Subcutaneous adipose tissue (tissue), 3 donors: ENCODE measurements around a stretch of chr10.

- PRO-cap, result no peak
- RAMPAGE, long total RNA, 3 experiments, result no peak in any of the 3 experiments
Observed at GRCh38 chr10:61211297-61211727, 241.9 kb downstream of the TMEM26 start.

DNA sequence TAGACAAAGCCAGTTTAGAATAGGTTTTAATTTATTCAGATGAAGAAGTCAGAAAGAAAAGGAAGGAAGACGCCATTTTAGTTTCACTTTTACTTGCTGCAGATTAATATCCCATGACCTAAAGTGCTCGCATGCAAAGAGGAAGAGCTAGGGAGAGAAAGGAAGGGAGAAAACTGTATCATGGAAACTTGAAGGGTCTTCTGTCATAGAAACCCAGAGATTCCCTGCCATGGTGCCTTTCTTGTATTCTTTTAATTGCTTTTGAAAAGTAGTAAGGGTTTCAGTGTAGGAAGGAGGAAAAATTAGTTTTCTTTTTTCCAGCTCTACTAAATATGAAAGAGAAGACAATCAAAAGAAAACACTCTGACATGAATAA lies 55.4 kb downstream of the TMEM26 start:
- PRO-cap, result no peak
- RAMPAGE, long total RNA, 3 experiments, result no peak in any of the 3 experiments

DNA sequence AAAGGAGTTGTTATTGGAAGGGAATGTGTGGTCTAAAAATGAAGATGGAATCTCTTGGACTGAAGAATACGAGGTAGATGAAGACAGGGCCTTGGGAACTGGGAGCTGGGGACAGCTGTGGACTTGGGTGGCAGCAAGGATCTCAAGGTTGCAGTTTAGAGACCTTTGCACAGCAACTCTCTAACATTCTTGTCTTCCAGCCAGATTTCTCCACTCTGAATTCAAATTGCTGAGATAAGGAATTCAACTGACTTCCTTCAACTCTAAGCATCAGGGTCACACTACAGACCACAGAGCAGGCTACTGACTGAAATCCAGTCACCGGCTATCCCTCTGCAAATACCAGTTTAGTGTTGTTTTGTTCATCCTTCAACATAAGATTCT lies 3.2 kb upstream of the TMEM26 start:
- PRO-cap, result no peak
- RAMPAGE, long total RNA, 3 experiments, result no peak in any of the 3 experiments

DNA sequence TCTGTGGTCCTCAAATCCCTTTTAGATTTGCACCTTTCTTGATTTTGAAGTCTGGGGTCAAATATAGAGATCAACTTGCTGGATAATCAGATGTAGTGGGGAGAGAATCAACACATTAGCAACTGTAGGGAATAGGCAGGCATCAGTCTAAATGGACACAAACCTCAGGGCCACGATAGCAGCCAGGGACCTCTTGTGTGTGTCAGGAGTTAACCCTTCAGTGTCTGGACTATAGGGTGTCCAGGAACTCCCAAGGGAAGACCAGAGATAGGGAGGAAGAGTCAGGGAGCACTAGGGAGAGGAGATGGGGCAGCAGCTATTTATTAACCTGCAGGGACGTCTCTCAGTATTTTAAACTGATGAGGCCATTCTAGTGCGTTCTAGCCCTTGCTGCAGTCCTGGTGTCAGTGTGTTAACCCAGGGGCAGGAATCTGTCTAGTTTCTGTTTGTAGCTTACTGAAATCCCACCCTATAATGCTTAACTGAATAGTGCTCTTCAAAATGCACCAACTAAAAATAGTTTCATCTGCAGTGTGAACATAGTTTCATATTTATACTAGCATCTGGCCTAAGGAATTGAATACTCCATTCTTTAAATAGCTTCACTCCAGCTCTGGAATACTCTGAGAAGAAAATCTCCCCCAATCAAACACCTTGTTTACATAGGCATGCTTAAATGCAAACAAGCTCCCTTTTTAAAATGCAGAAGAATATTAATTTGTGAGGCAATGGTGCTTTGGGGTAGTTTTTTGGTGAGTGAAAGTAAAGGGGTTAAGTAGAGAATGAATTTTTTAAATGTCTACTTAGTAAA lies 62.7 kb downstream of the ARID5B start:
- PRO-cap, result no peak
- RAMPAGE, long total RNA, 3 experiments, result no peak in any of the 3 experiments

DNA sequence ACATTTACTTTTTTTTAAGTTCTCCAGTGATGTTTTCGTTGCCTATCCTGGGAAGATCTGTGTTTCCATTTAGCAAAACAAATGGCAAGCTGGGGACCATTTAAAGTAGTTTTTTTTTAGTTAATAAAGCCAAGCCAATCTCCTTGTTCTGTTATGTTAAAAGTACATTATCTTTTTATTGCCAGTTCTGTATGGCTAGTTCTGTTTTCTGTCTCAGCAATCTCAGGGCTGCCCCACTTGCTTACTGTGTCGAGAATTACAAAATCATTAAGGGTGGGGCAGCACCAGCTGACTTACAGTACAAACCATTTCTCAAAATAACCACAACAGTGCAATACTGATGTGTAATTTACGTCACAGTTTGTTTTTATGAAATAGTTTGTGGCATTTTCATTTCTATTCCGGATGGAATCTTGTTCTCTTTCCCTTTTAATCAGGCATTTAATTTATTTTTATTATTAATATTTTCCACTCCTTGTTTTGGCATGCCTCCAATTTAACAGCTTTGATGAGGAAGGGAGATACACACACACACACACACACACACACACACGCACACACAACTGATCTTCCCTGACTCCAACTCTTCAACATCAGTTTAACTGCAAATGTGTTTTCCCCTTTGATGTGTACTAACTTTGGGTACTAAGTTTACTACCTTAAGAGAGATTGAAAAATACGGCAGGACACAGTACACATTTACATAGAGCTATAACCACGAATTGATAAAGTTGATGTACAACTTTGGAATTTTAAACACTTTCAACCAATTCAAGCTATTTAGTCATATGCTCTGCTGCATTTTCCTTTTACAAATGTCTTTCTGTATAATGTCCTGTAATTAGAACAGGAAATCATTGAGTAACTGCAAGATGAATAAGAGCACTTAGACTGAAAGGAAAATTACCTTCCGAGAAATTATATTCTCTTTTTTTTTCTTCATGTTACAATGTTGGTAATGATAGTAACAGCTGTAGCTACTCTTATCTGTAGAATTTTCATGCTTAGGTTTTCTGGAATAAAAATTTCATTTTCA lies 91.4 kb downstream of the ARID5B start:
- PRO-cap, result bidirectional peak, plus-strand start at position 364 of the sequence, minus-strand start at position 269 of the sequence
- RAMPAGE, long total RNA, 3 experiments, result no peak in any of the 3 experiments

- PRO-cap, result no peak
- RAMPAGE, long total RNA, 3 experiments, result no peak in any of the 3 experiments
Observed at GRCh38 chr10:62016717-62017593, 115.5 kb downstream of the ARID5B start.

DNA sequence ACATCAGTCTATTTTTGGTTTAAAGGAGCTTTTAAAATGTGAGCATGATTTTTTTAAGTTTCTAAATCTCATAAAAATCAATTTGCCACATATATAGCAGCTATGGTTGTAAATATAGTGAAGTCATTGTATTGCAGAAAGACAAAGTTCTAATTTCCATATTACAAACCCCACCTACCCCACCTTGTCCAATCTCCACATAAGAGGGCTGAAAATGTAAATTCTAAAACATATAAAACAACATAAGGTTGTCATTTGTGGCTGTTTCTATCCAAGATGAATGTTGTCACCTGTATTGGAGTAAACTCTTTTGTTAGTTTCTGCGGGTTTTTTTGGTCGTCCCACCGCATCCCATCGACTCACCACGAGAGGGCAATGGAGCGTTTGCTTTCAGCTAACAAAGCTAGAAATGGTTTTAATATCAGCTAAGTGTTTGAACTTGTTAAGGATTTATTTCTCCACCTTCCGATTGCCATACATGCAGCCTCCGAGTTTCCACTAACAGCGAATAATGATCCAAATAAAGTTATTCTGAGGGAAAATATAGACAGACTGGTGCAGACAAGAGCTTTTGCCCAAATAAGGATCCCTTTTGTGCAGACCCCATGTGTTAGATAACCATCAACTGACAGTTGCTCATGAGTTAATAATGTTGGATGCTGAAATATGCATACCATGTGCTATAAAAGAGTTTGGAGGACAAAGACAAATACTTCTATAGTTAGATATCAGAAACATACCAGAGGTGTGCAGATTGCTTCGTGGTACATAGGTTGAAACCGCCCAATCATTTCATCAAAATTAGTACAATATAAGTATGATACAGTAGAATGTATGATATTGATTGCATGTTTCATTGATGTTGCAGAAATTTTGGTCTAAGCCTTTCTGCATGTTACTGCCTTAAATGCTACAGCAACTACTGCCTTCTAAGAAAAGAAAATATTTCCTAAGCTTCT lies 137.2 kb downstream of the ARID5B start:
- PRO-cap, result no peak
- RAMPAGE, long total RNA, 3 experiments, result no peak in any of the 3 experiments

DNA sequence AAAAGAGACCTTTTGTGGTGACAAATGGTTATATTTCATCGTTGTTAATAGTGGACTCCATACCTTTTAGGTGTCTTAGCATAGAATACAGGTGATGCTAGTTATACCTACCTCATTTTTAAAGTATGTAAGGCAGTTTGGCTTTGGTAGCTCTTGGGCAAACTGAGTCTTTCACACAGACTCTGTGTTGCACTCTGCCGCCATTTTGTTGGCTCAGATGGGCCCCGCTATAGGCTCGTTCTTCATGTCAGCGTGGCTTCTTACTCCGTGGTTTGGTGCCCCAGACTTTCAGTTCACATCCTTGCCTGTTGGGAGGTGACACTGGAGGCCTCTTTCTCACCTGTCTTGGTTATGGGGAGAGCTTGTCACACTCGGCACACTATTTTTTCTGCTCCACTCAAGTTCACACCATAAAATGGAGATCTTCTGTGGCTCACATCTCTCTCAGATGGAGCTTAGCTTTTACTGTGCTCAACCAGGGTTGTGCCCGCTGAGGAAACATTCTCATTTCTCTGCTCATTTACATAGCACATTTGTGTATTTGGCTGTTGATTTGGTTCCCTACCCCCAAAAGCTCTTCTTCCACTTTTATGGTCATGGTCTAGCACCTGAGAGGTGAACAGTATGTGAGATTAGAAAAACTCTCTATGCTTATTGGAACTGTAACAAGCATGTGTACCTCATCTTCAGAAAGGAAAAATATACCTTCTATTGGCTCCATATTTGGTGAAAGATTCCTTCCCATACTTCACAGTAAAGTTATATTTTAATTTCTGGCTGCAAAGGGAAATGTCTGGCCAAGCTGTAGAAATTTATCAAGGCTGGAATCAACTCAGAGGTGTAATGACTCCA lies 178.6 kb downstream of the ARID5B start:
- PRO-cap, result no peak
- RAMPAGE, long total RNA, 3 experiments, result no peak in any of the 3 experiments

GRCh38 chr10:62094863-62096082 lies 173.4 kb downstream of the RTKN2 start:
- PRO-cap, result no peak
- RAMPAGE, long total RNA, 3 experiments, result start-site peak on the plus strand in 1 of 3 experiments, at chr10:62094968-62095541 at its widest, 287 reads per replicate

DNA sequence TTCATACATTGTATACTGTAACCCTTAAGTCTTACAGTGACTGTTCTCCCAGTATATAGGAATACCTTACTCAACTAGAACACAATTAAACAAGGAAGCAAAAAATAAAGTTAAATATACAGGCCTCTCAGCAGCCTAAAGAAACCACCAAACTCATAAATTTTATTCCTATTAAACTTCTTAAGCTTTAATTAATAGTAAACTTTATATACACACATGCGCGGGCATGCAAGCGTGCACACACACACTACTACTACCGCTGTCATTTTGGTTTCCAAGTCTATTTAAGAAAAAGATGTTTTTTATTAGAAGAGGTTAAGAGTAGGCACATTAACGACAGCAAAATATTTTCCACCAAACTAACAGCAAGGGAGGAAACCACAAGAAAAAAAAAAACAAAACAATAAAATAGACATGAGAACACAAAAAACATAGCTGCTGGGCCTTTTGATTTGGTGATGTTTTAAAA lies 28.7 kb downstream of the RTKN2 start:
- PRO-cap, result no peak
- RAMPAGE, long total RNA, 3 experiments, result no peak in any of the 3 experiments

- PRO-cap, result no peak
- RAMPAGE, long total RNA, 3 experiments, result no peak in any of the 3 experiments
Observed at GRCh38 chr10:62384037-62384705, 10.0 kb downstream of the ZNF365 start.

GRCh38 chr10:62528473-62528939 lies 154.3 kb downstream of the ZNF365 start:
- PRO-cap, result no peak
- RAMPAGE, long total RNA, 3 experiments, result no peak in any of the 3 experiments

DNA sequence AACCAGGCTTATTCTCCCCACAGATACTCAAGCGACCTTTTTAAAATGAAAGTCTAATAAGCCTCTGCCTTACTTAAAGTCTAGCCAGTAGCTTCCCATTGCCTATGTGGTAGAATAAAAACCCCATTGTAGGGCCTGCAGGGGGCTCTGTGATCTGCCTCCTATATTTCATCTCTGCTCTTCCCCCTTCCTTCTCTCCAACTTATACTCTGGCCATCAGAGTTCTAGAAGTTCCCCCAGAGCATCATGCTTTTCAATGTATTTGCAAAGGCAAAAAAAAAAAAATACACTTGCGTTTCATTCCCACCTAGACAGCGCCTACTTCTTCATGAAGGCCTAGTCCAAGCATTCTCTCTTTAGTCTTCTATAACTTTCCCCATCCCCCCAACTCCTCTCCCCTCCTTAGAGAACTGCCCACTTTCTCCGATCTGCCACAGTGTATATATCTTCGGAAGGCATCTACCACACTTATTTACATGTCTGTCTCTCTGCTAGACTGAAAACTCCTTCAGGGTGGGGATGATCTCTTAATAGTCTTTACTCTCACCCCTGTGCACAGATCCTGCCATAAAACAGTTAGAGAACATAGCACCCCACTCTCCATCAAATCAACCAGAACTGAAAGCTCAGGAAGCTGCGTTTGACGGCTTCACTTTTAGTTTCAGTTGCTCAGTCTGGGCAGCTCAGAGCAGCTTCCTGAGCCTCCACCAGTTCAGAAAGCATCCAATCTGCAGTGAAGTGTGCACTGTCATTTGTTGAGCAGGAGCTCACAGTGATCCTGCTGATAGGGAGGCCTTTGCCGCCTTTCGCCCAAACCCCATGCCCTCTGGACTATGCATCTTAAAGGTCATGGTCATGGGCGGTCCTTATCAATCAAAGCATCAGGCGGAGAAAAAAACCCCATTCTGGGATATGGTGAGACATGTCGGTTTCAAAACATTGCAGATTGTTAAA lies 167.4 kb upstream of the ADO start:
- PRO-cap, result bidirectional peak, plus-strand start at position 715 of the sequence, minus-strand start at position 620 of the sequence
- RAMPAGE, long total RNA, 3 experiments, result no peak in any of the 3 experiments

- PRO-cap, result no peak
- RAMPAGE, long total RNA, 3 experiments, result no peak in any of the 3 experiments
Observed at GRCh38 chr10:62681440-62681748, 123.1 kb upstream of the ADO start.

DNA sequence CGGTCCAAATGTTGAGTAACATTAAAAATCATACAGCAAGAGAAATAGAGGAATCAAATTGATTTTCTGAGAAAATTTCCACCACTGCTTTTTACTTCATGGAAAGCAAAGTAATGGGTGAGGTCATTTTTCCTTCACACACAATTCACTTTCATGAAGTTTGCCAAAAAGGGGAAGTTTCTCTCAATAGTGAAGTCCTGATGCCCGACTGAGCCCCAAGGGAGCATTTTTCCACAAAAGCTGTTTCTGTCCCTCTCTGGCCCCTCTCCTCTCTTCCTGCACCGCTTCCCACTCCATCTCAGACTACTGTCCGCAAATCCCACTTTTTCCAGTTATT lies 61.8 kb upstream of the ADO start:
- PRO-cap, result no peak
- RAMPAGE, long total RNA, 3 experiments, result no peak in any of the 3 experiments

GRCh38 chr10:62779453-62779775 lies 25.1 kb upstream of the ADO start:
- PRO-cap, result no peak
- RAMPAGE, long total RNA, 3 experiments, result no peak in any of the 3 experiments

DNA sequence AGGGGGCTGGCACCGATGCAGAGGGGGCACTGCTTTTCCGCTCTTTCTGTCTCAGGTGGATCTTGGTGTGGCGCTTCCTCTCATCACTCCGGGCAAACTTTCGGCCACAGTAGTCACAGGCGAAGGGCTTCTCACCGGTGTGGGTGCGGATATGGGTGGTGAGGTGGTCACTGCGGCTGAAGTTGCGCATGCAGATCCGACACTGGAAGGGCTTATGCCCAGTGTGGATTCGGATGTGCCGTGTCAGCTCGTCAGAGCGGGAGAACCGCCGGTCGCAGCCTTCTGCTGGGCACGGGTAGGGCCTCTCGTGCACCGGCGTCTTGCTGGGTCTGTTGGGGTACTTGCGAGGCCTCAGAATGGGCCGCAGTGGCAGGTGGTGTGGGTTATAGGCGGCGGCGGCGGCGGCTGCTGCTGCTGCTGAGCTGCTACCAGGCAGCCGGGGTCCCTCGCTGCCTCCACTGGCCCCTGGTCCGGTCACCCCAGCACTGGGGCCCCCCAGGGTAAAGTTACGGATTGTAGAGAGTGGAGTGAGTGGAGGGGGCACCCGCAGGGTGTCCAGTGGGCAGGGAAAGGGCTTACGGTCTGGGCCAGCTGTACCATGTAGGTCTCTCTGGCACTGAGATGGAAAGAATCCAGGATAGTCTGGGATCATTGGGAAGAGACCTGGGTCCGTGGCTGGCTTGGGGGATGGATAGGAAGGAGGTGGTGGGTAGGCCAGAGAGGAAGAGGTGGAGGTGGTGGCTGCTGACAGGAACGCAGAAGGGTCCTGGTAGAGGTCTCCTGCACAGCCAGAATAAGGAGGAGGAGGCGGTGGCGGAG lies 2.6 kb downstream of the EGR2 start:
- PRO-cap, result no peak
- RAMPAGE, long total RNA, 3 experiments, result no peak in any of the 3 experiments

DNA sequence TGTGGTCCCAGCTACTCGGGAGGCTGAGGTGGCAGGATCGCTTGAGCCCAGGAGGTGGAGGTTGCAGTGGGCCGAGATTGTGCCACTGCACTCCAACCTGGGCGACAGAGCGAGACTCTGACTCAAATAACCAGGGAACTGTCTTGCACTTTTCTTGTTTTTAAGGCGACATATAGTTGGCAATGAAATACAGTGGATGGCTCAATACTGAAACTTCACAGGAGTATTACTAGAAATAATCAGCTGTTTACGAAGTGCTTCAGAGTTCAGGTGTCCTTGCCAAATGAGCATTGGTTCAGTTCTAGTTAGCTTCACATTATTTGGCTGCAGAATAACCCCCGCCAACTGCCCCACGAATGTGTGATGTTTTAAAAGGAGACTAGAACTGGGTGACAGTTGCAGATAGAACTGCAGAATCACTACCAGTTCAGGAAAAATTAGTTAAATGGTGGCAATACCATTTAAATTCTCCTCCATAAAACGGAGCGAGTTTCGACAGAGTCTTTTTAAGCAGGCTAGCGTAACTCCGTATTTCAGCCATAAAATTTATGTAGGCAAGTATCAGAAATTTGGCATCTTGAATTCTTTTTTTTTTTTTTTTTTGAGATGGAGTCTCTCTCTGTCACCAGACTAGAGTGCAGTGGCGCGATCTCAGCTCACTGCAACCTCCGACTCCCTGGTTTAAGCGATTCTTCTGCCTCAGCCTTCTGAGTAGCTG lies 2.1 kb downstream of the NRBF2 start:
- PRO-cap, result no peak
- RAMPAGE, long total RNA, 3 experiments, result no peak in any of the 3 experiments

GRCh38 chr10:63137302-63137638 lies 4.1 kb downstream of the NRBF2 start:
- PRO-cap, result no peak
- RAMPAGE, long total RNA, 3 experiments, result no peak in any of the 3 experiments

GRCh38 chr10:63153245-63154014 lies 20.3 kb downstream of the NRBF2 start:
- PRO-cap, result no peak
- RAMPAGE, long total RNA, 3 experiments, result no peak in any of the 3 experiments